Measurements from ENCODE around the gene PNO1.

DNA sequence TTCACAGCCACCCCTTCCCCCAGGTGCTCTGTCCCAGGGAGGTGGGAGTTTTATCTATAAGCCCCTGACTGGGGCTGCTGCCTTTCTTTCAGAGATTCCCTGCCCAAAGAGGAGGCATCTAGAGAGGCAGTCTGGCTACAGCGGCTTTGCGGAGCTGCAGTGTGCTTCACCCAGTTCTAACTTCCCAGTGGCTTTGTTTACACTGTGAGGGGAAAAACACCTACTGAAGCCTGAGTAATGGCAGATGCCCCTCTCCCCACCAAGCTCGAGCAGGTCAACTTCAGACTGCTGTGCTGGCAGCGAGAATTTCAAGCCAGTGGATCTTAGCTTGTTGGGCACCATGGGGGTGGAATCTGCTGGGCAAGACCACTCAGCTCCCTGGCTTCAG, 190.6 kb downstream of the MEIS1 start:
- RRBS, 2 experiments, result no CpG with 5 or more reads among the region's 4 CpGs

- RRBS, 2 experiments, result no CpG with 5 or more reads among the region's 4 CpGs
These were observed 258.2 kb downstream of the MEIS1 start for GRCh38 chr2:66693058-66693654.

DNA sequence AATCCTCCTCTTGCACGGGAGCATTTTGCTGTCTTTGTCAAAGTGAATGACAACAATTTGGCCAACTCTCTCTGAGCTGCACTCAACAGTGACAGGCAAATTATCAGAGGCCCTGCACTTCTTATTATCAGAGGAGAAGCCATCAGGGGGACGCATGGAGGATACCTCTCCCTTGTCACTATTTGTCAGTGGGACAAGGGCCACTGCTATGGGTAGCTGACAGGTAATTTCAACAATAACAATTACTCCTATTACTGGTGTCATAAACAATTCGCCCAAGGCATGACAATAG, 260.4 kb downstream of the MEIS1 start:
- RRBS, 2 experiments, result no CpG with 5 or more reads among the region's 3 CpGs

DNA sequence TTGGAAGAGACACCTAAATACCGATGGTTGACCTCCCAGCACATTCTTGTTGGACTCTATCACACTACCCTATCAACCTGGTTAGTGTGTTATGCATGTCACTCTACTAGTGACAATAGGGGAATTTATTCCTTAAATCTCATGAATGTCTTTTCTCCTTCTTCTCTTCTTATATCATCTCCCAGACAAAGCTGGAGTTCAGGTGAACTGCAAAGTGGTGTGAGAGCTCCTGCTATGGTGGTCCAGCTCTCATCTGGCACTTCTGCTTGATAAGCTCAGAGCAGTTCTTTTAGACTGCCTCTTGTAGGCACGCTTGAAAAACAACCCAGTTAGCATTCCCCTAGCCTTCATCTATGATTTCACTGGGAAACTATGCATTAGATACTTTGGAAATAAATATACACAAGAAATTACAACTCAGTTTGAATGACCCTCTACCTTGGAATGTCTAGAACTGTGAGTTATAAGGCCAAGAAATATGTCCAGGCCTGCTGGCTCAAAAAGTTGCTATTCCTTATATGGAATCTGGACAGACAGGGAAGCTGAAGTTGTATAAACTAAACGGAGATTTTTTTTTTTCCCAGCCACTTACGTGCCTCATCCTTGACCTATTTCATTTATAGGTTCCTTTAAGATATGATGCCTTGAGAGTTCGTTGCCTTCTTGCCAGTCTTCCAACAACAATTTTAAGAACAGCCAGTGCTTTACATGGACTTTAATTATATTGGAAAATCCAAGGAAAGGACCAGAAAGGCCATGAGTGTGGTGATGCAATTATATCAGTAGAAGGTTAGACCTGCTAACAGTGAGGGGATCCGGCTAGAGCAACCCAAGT, 405.0 kb downstream of the MEIS1 start:
- RRBS, 2 experiments, result no CpG with 5 or more reads among the region's 6 CpGs

- RRBS, 2 experiments, result no CpG with 5 or more reads among the region's 5 CpGs
These were observed 66.7 kb downstream of the ETAA1 start for GRCh38 chr2:67463715-67464356.

DNA sequence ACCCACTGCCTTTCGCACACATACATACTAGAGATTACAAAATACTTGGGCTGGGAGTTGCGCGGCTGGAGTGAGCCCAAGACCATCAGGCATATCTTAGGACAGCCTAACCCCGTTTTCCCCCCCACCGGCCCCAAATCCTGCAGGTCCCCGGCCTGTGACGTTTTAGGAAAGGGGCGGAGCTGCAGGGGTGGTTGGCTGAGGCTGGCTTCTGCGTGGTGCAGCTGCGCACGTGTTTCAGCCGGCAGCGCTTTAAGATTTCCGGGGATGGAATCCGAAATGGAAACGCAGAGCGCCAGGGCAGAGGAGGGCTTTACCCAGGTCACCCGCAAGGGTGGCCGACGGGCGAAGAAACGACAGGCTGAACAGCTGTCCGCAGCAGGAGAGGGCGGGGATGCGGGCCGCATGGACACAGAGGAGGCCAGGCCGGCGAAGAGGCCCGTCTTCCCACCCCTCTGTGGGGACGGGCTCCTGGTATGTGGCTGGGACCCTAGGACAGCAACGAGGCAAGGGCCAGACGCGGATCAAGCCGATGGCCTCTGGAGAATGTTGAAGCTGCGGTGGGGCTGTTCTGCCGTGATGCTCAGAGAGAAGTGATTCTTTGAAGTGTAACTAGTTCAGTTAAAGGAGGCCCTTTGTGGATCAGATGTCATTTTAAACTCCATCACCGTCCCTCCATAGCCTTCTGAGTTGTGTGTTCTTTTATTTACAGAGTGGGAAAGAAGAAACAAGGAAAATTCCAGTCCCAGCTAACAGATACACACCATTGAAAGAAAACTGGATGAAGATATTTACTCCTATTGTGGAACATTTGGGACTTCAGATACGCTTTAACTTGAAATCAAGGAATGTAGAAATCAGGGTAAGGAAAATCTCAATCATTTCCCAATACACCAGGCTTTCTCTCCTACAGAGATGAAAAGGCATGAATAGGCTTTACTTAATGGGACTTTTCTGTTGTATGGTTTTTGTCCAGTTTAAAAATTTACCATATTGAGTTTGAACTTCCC, at the start of gene PNO1:
TSS of gene PNO1 (plus strand) at position 221 of the 1,010 bp plus-strand sequence.
- RRBS, 2 experiments, result 0 to 1% methylated on average over 7 of the region's 38 CpGs

GRCh38 chr2:68201523-68202097, 43.9 kb downstream of the PNO1 start:
- RRBS, 2 experiments, result no CpG with 5 or more reads among the region's 5 CpGs

DNA sequence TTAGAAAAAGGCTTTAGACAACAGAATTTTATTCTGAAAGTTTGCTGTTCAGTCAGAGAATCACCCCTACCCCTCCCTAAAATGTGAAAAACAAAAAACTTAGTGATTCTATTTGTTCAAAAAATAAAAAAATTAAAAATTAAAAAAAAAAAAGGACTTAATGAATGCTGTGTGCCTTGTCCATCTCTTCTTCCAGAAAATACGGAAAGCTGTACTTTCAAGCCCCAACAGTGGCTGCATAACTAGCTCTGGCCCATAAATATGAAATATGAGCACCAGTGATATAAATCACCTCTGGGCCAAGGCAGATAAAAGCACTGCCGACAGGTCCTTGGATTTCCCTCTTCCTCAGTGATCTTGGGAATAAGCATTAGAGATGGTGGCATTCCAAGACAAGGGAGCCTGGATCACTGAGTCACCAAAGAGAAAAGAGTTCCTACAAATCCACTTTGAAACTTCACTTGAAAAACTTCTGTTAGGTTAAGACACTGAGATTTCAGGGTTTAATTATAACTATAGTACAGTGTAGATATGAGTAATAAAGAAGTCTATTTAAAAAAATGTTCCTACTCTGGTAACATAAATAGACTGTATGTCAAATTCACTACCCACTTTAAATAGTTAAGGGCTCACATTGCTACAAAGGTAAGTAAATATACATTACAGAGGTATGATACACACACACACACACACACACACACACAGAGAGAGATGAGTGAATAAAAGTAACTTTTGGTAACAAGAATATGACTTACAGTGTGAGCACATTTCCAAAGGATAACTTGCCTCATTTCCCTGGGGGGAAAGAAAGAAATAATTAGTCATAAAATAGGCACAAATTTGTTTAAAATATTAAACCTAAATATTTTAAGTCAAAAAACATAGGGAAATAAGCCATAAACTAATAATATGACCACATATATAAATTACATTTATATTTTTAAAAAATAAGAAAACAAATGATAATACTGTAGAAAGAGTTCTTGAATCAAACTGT, 35.7 kb downstream of the PPP3R1 start:
- RRBS, 2 experiments, result no CpG with 5 or more reads among the region's 2 CpGs

DNA sequence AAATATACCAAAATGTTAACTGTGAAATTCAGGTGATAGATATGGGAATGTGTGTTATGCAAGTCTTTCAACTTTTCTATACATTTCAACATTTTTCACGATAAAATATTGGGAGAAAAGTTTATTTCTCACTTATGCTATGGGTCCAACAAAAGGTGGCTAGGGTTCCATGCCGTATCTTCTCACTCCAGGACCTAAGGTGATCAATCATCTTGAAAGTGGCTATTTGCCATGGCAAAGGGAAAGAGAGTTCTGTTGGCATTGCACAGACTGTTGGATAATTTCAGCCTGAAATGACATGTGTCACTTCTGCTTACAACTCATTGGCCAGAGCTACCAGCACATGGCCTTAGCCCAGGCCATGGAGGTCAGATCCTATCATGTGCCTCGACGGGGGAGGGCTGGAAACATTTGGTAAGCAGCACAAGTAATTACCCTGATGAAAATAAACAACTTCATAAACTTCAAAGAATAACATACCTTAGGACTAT, 32.3 kb downstream of the CNRIP1 start:
- RRBS, 2 experiments, result no CpG with 5 or more reads among the region's 4 CpGs

GRCh38 chr2:68384509-68384898, 19.4 kb downstream of the PLEK start:
- RRBS, 2 experiments, result no CpG with 5 or more reads among the region's 3 CpGs

GRCh38 chr2:68388629-68389303, 23.7 kb downstream of the PLEK start:
- RRBS, 2 experiments, result no CpG with 5 or more reads among the region's 3 CpGs

DNA sequence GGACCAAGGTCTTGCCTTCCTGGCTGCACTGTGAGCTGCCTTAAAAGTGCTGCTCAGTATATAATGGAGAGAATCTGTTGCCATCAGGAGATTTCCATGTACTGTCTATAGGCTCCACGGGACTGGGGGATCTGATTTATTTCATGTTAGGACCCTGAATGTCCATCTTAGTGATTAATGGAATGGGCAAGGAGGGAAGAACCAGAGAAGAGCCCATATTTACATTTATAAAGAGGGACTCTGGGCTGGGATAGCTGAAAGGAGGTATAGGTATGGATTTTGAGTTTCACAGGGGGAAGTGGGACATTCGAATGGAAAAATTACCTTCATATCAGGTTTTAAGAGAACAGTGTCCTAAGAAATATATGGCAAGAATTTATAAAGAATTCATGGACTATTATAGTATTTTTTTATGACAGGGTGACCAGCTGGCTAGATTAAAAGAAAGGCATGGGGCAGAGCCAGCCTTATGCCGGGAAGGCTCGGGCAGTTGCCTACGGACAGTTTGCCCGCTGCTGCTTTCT, 24.3 kb downstream of the PLEK start:
- RRBS, 2 experiments, result no CpG with 5 or more reads among the region's 6 CpGs

- RRBS, 2 experiments, result no CpG with 5 or more reads among the region's 10 CpGs
These were observed 7.7 kb upstream of the ARHGAP25 start for GRCh38 chr2:68726865-68727431.

- RRBS, 2 experiments, result no CpG with 5 or more reads among the region's 7 CpGs
These were observed 41.4 kb downstream of the ARHGAP25 start for GRCh38 chr2:68775810-68776655.

DNA sequence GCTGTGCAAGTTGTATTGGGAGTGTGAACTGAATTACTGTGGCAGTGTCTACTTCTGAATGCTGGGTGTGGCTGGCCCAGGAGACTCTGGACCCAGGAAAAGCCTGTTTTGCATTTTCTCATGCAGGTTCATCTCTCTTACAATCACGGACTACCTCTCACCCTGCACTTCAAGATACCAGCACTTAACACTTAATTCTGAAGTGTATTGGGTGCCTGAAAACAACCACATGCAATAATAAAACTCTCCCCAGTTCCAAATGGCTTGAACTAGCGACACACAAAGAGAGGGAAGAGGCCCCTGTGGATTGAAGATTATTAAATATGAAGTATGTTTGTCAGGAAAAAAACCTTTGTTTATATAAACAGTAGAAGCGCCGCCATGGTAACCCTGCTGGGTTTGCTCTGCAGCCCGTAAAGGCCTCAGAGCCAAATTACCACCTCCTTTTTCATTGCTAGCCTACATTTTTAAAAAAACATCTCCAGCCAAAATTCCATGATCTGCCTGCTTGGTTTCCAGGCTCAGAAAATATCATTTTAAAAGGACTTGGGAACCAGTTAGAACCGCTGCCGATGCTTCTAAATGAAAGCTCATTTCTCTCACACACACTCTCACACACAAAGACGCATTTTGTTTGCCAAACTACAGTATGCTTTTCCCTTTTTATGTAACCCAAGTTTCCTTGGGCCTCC, 77.4 kb downstream of the GFPT1 start:
- RRBS, 2 experiments, result no CpG with 5 or more reads among the region's 8 CpGs

GRCh38 chr2:69325306-69326110, 61.5 kb downstream of the GFPT1 start:
- RRBS, 2 experiments, result no CpG with 5 or more reads among the region's 1 CpG

DNA sequence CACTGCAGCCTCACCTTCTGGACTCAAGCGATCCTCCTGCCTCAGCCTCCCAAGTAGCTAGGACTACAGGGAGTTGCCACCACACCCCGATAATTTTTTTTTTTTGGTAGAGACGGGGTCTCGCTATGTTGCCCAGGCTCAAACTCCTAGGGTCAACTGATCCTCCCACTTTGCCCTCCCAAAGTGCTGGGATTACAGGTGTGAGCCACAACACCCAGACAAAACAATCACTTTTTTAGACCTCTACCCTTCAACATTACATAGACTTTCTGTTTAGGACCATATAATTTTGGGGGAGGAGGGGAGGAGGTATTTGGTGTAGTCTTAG, 46.0 kb downstream of the GFPT1 start:
- RRBS, 2 experiments, result no CpG with 5 or more reads among the region's 4 CpGs

- RRBS, 2 experiments, result no CpG with 5 or more reads among the region's 3 CpGs
These were observed 45.1 kb downstream of the GFPT1 start for GRCh38 chr2:69341929-69342422.

- RRBS, 2 experiments, result no CpG with 5 or more reads among the region's 3 CpGs
These were observed 1.1 kb upstream of the GFPT1 start for GRCh38 chr2:69388075-69388573.